Left cardiac atrium (tissue), 1 donor: ENCODE measurements around a stretch of chr21.

GRCh38 chr21:41166751-41167240 lies 1.2 kb upstream of the BACE2 start:
- PRO-cap, result no peak

DNA sequence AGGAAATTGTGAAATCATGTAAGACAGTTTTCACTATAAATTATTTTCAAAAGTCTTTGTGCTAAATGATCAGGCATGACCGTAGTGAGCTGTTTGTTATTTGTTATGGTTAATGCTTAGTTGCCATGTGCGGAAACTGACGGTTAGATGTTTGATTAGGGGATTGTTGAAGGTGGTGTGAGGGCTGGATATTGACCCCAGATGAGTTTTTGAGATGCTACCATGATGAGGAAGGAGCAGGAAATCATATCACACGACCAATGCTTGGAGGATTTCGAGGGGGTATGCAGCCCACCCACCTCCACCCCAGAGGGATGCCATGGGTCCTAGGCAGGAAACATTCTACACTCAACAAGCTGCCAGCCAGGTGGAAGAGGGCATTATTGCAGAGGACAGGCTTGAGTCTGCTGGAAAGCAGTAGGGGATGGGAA lies 34.1 kb downstream of the BACE2 start:
- PRO-cap, result no peak

DNA sequence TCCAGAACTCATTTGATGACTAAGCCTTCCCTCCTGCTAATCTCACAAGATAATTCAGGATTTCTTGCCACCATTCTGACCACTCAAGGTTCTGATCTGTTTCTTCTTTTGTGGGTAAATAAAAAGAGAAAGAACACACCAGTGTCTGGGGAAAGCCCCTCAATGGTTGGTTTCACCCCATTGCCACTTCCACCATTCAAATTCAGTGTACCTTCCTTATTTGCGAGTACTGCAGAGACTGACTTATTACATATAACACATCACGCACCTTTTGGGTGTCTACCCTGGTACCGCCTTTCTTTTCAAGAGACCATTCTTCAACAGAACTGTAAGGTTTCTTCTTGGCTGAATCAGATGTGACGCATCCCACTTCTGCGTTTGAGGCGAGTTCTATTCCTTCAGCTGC lies 61.9 kb downstream of the BACE2 start:
- PRO-cap, result no peak

- PRO-cap, result no peak
Observed at GRCh38 chr21:41275844-41276712, 40.5 kb upstream of the FAM3B start.

- PRO-cap, result no peak
Observed at GRCh38 chr21:41506147-41506957, 1.6 kb downstream of the TMPRSS2 start.

- PRO-cap, result no peak
Observed at GRCh38 chr21:41605656-41606084, 97.7 kb upstream of the TMPRSS2 start.

GRCh38 chr21:41706083-41706549 lies 60.7 kb downstream of the RIPK4 start:
- PRO-cap, result no peak

GRCh38 chr21:41740982-41741639 lies 25.7 kb downstream of the RIPK4 start:
- PRO-cap, result no peak

- PRO-cap, result no peak
Observed at GRCh38 chr21:41764529-41765196, 2.2 kb downstream of the RIPK4 start.

DNA sequence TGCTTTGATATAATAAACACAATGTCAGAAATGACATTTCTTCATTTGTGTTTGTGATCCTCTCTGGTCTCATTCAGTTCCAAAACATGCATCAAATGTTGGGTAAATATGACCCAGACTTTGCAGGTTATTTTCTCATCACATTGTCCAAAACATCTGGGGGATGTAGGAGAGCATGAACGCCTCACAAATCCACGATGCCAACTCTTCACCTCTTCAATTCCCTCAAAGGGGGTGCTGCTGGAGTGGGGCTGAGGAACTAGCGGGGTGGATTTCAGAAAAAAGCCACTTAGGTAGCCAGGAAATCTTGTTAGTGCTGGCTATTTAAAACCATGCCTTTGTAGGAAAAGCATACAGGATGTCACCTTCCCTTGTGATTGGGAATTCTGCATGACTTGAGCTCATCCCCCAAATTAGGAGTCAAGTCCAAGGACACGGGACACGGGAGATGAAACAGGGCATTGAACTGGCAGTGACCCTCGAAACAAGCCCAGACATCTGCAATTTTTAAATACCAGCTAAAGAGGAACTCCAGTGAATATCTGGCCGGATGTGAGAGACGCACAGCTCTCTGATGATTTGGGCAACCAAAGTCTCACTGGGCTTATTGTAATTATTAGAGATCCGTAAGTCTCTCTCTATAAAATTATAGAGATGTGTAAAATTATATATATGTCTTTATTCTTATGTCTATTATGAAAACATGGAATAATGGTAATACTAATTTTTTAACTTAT lies 32.9 kb downstream of the C2CD2 start:
- PRO-cap, result no peak

- PRO-cap, result unidirectional peak, minus-strand start at chr21:41924050
Observed at GRCh38 chr21:41923834-41924996, 29.6 kb downstream of the C2CD2 start.

DNA sequence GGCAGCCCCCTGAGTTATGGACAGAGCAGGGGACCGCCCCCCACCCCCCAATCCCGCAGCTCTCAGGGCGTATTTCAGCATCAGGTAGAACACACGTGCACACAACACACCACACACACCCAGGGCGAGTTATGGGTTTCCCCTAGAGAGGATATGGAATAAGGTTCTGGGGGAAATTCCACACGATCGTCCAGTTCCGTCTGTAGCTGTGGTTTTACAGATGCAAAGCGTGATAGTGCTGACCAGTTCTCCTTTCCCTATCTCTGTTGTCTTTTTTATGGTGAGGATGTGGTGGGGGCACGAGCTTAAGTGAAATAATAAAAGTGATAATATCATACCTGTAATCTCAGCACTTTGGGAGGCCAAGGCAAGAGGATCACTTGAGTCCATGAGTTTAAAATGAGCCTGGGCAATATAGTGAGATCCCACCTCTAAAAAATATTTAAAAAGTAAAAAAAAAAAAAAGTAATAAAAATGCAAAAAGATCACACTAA lies 25.1 kb downstream of the C2CD2 start:
- PRO-cap, result no peak

DNA sequence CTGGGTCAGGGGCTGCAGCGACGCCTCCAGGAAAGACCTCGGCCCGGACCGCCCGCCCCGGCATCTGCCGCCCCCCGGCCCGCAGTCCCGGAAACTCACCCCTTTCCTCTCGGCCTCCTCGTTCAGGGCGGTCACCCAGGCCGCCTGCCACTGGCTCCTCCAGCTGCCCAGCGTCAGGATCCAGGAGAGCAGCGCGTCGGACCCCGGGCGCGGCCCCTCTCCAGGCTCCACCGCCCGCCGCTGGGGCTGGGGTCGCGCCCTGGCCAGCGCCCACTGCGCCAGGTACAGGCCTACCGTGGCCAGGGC lies 594 bp downstream of the C2CD2 start:
- PRO-cap, result no peak

GRCh38 chr21:41992352-41993353 lies 17.5 kb downstream of the ZBTB21 start:
- PRO-cap, result no peak

- PRO-cap, result no peak
Observed at GRCh38 chr21:42025357-42025809, 15.2 kb upstream of the ZBTB21 start.

DNA sequence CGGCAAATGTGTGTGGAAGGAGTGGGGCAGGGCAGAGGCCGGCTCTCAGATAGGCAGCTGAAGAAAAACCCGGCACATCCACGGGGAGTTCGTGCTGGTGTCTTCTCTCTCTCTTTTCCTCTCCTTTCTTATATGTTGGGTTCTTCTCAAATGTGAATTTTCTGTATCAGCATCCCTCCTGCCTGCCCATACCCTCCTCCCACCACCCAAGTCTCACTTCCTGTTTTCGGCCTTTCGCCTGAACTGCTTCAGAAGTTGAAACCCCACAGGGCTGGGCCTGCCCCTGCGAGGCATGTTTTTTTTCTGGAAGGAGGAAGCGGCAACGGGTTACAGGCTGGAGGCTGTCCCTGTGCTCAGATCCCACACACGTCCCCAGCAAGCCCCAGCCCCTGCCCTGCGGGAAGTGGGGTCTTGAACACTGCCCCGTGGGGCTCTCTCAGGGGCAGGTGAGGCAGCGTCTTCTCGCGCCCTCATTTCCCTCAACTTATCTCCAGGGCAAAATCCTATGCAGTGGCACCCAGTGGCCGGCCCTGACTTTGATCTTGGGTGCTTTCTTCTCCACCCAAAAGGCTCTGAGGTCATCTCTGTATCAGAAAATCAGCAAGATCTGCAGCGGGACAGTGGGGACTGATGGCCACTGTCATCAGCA lies 9.7 kb upstream of the UMODL1 start:
- PRO-cap, result unidirectional peak, plus-strand start at position 330 of the sequence

GRCh38 chr21:42063046-42063502 lies 8.0 kb upstream of the UMODL1 start:
- PRO-cap, result no peak

DNA sequence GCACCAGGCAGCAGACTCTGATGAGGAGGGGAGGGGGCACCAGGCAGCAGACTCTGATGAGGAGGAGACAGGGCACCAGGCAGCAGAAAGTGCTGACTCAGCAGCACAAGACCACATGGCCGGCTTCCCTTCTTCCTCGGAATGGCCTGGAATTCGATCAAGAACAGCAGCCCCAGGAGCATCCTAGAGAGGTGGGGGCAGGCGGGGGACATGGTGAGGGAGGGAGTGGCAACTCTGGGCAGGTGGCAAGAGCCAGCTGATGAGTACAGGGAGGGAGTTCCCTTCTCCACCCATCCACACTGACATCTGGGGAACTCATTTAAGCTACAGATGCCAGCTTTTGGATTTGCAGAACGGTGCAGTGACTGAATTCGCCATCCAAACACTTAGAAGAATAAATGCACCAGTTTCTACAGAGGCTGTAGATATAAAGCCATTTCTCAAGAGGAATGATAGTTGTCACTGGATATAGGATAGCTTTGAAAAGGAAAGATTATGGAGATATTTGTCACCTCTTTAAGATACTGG lies 26.9 kb downstream of the ABCG1 start:
- PRO-cap, result no peak

DNA sequence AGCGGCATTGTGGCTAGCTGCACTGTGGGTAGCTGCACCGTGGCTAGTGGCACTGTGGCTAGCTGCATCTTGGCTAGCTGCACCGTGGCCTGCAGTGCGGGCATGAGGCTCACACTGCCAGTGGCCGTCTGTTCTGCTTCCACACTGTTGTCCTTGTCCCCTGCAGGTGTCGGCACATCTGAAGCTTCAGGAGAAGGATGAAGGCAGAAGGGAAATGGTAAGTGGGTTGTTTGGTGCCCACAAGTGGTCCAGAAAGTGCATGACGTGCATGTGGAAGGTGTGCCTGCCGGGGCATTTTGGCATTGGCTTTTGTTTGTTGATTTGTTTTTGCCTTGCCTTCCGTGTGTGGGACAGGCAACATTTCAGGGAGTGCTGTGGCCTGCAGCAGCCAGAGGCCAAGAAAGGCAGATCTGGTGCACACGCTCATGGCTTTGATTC lies 38.5 kb downstream of the TFF3 start:
- PRO-cap, result no peak

DNA sequence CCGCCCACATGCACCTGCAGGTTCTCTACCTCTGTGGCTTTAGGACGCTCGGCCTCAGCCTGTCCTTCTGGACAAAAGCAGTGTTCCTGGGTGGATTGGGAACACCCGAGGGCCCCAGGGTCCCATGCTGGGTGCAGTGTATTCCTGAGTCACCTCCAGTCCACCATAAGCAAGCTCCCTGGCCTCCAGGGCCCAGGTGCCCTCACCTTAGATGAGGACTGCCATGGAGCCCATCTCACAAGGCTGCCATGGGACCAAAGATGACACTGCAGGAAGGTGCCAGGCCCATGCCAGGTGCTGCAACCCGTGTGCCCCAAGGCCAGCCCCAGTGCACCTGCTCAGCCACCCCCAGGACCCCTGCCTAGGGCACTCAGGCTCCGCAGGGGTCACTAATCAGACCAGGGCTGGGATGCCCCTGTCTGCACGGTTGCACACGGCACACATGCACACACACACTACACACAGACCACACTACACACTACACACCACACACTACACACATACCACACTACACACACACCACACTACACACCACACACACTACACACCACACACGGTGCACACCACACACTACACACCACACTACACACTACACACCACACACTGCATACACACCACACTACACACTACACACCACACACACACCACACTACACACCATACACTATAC lies 22.9 kb downstream of the TFF3 start:
- PRO-cap, result no peak